Endothelial cell (in vitro differentiated cells): Measurements from ENCODE around the gene ACVR1.

DNA sequence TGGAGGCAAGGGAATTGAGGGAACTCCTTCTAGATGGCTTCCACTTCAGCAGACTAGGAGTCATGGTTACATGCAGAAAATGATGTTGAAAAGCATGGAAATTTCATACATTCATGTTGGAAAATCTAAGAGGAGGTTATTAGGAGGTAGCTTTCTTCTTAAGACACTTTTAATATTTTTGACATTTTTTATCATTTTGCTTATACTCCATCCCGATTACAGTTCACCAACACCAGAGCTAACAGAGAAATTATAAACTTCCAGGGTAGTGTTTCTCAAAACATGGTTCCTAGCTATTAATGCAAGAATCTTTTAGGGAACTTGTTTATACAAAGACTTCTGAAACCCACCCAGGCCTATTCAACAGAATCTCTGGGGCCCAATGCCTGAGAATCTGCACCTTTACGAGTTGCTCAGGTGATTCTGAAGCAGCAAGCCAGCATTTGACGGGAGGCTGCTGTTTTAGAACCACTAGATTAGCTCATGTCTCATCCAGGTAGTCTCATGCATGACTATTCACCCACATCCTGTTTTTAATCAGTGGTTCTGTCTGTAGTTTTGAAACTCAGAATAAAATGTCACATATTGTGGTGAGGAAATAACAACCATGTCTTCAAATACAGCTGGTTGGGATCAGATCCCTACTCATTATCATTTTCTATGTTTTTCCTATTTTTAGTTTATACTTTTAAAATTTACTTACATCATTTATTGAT, 39.7 kb downstream of the CYTIP start:
- PRO-cap, result no peak

DNA sequence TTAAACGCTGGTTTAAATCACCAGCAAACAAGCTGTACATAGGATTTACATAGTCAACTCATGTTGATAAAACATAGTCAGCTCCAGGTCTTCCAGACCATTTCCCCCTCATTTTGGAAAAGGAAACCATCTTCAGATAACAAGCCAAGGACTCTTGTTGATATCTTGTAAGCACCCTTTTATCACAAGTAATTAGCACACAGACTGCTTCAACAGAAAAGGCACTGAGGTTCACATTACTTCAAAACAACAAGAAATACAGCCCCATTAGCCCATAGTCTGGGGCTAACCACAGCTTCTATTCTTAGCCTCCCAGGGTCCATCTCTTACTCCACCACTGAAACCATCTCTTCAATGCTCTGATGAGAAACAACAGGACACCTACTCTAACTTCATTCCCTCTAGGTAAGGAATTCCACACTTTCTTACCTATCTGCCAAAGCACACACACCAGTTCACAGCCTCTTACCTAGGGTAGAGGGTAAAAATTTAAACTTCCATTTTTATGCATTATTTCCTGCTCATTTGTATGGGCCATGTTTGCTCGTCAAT, 26.4 kb upstream of the CYTIP start:
- PRO-cap, result no peak

- PRO-cap, result bidirectional peak, plus-strand start at chr2:157875752, minus-strand start at chr2:157875711; bidirectional peak, plus-strand start at chr2:157875965, minus-strand start at chr2:157875840; bidirectional peak, plus-strand start at chr2:157876587, minus-strand start at chr2:157876305
Observed at GRCh38 chr2:157875576-157876498, at the start of gene ACVR1. ACVR1 (minus strand) TSS chr2:157876330.

GRCh38 chr2:158113592-158114077, 12.0 kb downstream of the UPP2 start:
- PRO-cap, result no peak

- PRO-cap, result no peak
Observed at GRCh38 chr2:158191504-158192128, 89.9 kb downstream of the UPP2 start.

- PRO-cap, result no peak
Observed at GRCh38 chr2:159091911-159092470, 123.6 kb downstream of the TANC1 start.

GRCh38 chr2:159383430-159383720, 96.9 kb upstream of the WDSUB1 start:
- PRO-cap, result no peak

DNA sequence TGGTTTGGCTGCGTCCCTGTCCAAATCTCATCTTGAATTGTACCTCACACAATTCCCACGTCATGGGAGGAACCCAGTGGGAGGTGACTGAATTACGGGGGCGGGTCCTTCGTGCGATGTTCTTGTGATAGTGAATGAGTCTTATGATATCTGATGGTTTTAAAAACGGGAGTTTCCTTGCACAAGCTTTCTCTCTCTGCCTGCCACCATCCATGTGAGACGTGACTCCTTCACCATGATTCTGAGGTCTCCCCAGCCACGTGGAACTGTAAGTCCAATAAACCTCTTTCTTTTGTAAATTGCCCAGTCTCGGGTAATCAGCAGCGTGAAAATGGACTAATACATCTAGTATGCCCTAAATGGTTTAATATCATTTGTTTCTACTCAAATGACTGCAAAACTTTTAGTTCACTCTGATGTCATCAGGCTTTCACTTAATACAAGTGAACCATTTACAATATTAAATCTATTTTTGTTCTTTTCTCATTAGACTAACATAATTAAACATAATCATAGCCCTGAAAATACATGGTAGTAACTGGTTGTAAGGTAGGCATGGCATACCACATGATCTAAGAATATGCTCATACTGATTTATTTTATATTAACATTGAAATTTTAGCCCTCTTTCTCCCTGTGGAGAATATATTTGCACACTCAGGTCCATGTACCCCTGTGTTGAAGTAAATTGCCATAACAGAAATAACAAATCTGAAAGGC, 70.0 kb downstream of the BAZ2B start:
- PRO-cap, result no peak

GRCh38 chr2:159613358-159614386, 2.7 kb downstream of the BAZ2B start:
- PRO-cap, result no peak

DNA sequence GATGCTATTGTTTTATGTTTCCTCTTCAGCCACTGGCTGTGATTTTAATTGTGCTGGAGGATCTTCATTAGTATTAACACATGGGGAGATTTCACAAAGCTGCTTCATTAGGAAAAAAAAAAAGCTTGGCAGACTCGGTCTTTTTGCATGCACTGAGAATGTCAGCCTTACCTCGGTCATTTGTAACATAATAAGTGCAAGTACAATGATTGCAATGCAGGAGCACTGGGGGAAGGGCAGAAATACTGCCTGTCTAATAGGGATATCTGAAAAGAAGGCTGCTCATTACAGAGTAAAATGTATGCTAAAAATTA, 1.3 kb upstream of the BAZ2B start:
- PRO-cap, result no peak

DNA sequence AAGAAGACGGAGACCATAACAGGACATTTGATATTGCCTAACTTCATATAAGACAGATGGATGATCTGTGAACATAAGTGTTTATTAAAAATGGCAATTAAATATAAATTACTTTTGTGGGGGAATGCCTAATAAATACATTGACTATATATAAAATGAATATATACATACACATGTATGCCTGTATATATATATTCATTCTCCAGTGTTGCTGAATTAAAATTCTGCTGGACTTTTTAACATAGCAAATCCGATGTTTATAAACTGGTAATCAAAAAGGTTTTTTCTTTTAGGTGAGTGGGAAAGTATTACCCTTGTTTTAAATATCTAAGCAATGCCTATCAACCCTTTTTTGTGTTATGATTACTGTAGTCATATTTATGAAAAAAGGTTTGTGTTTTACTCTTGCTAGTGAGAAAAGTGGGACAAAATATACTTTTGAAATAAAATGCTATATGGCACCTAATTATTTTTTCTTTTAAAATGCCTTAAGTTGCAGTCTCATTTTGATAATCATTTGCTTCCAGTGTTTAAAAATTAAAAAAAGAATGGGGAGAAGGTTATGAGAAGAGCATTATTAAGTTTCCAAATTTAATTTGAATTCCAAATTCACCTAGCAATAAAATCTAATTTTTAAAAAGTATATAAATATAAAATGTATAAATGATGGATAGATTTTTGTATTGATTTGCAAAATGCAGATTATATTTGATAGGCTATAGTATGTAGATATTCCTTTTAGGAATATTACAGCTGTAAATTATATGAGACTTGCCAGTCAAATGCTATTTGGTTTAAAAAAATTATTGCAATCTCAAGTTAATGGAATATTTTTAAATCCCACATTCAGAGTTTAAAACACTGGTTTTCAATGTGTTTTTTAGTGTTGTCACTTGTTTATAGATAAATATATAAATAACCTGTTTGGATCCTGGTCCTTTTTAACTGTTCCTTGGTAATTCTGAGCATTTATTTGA, 30.4 kb downstream of the CD302 start:
- PRO-cap, result no peak

DNA sequence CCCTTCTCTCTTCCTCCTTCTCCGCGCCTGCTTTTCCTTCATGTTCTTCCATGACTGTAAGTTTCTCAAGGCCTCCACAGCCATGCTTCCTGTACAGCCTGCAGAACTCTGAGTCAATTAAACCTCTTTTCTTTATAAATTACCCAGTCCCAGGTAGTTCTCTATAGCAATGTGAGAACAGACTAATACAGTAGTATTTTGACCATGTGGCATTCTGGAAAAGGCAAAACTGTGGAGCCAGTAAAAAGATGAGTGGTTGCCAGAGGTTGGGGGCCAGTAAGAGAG, 45.1 kb downstream of the ITGB6 start:
- PRO-cap, result no peak

GRCh38 chr2:160222640-160223545, 22.8 kb upstream of the ITGB6 start:
- PRO-cap, result no peak

DNA sequence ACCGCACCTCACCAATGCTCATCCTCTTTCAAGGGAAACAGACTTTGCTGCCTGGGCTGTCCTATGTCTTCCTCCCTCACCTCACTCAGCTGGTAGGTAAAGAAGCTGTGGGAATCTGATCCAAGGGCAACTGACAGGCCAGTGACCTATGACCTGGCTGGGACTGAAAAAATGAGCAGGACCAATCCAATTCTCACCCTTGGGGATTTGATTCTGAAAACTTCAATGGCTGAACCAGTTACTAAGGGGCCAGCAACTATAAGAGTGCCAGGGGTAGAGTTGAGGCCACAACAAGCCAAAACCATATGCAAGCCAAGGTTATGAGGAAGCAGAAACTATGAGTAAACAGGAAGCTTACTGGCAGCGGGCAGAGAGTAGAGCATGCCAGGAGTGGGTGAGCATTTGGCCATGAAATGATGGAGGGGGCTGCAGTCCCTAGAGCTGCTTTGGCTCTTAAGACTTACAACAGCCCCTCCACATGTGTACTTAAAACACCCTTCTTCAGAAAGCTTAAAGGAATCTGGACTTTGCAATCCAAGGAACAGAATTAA, 82.5 kb downstream of the RBMS1 start:
- PRO-cap, result no peak

- PRO-cap, result no peak
Observed at GRCh38 chr2:160417730-160418314, 75.8 kb downstream of the RBMS1 start.

- PRO-cap, result no peak
Observed at GRCh38 chr2:160423345-160423959, 70.2 kb downstream of the RBMS1 start.

- PRO-cap, result no peak
Observed at GRCh38 chr2:160482640-160483287, 10.8 kb downstream of the RBMS1 start.

GRCh38 chr2:160491559-160492360, 1.8 kb downstream of the RBMS1 start:
- PRO-cap, result bidirectional peak, plus-strand start at chr2:160492202, minus-strand start at chr2:160491991

DNA sequence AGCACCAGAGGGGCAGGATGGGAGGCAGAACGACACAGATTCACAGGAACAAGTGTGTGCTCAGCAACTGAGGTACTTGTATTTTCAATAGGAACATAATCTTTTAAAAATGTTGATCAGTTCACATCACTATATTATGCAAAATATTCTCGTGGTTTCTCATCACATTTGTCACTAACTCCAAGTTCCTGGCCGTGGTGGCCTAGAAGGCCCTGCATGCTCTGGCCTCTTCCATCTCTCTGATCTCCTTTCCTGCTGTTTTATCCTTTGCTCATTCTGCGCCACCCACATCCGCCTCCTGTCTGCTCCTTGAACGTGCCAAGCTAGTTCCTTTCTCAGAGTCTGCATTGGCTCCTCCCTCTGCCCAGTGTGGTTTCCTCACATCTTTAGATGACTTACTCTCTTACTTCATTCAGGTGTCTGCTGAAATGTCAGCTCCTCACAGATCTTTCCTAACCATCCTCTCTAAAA, 158.5 kb upstream of the RBMS1 start:
- PRO-cap, result no peak

- PRO-cap, result no peak
Observed at GRCh38 chr2:160704095-160704806, 210.6 kb upstream of the RBMS1 start.